Upper lobe of left lung (tissue), 5 donors: ENCODE data around the genes RADIL, MMD2 and SLC29A4.

- PRO-cap, 2 experiments = no peak in any of the 2 experiments
- RAMPAGE, long total RNA, 4 experiments = no peak in any of the 4 experiments
Measured at GRCh38 chr7:2860484-2861285, 16.6 kb upstream of the GNA12 start.

- PRO-cap, 2 experiments = peak in 1 of 2 experiments; most common plus-strand start chr7:2980594 (in 1)
- RAMPAGE, long total RNA, 4 experiments = start-site peak on the minus strand in 3 of 4 experiments, at chr7:2980554-2980661 at its widest, 6 to 32 reads per replicate
Measured at GRCh38 chr7:2980300-2981126, 63.2 kb downstream of the CARD11 start.

DNA sequence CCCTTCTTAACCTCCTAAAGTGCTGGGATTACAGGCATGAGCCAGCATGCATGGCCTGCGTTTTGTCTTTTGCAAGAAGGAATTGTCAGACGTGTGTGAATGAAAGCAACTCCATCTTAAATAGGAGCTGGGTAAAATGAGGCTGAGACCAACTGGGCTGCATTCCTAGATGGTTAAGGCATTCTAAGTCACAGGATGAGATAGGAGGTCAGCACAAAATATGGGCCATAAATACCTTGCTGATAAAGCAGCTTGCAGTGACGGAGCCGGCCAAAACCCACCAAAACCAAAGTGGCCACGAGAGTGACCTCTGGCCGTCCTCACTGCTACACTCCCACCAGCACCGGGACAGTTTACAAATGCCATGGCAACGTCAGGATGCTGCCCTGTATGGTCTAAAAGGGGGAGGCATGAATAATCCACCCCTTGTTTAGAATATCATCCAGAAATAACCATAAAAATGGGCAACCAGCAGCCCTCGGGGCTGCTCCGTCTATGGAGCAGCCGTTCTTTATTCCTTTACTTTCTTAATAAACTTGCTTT lies 41.2 kb upstream of the SDK1 start:
- PRO-cap, 2 experiments = no peak in any of the 2 experiments
- RAMPAGE, long total RNA, 4 experiments = no peak in any of the 4 experiments

- PRO-cap, 2 experiments = no peak in any of the 2 experiments
- RAMPAGE, long total RNA, 4 experiments = no peak in any of the 4 experiments
Measured at GRCh38 chr7:3301435-3301974, 453 bp downstream of the SDK1 start.

DNA sequence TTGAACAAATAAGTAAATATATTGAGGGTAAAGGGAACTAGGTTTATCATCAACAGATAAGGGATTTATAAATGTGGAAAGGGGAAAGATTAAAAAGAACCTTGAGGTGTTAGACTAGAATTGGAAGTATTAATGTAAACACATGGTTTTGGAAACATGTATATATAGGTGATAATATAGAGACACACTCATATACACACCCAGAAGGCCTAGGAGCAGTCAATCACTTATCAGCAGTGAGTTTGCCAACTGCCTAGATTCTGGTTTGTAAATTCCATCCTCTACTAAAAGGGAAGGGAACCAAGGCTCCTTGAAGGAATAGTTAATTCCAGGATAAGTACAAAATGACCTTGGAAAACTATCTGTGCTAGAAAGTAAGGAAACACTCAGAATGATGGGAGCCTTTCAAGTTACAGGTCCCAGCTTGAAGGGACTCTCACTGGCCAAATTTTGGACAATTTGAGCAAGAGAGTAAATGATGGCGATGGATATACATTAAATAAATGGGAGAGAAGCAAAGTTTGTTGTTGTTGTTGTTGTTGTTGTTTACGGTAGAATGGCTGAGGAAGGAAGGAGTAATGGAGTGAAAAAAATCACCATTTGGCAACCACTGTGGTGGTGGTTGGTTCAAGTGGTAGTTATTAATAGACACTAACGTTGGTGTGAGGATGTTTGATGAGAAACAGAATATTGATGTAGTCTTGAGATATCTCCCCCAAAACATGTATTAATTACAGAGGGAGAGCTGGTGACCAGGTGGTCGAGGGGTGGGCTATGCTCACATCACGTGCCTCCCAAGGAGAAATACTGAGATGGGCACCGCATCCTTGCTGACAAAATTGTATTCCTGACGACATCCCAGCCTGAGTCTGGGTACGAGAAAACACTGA lies 228.2 kb downstream of the SDK1 start:
- PRO-cap, 2 experiments = no peak in any of the 2 experiments
- RAMPAGE, long total RNA, 4 experiments = no peak in any of the 4 experiments

GRCh38 chr7:3558326-3558935 lies 257.4 kb downstream of the SDK1 start:
- PRO-cap, 2 experiments = no peak in any of the 2 experiments
- RAMPAGE, long total RNA, 4 experiments = no peak in any of the 4 experiments

- PRO-cap, 2 experiments = no peak in any of the 2 experiments
- RAMPAGE, long total RNA, 4 experiments = no peak in any of the 4 experiments
Measured at GRCh38 chr7:3618937-3619281, 317.9 kb downstream of the SDK1 start.

DNA sequence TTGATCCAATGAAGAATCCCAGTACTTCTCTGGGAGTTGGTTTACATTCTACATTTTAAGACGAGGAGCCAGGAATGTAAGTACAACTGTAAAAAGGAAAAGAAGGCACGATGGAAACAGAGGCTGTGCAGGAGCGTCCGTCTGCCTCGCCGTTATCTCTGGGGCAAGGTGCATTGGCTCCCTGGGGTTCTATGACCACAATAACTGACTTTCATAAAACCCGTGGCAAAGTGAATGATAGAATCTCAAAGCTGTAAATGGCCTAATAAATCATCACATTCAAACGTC lies 265.8 kb upstream of the FOXK1 start:
- PRO-cap, 2 experiments = no peak in any of the 2 experiments
- RAMPAGE, long total RNA, 4 experiments = no peak in any of the 4 experiments

- PRO-cap, 2 experiments = peak in 2 of 2 experiments; most common plus-strand start chr7:4883705 (in 1); most common minus-strand start chr7:4883649 (in 1)
- RAMPAGE, long total RNA, 4 experiments = start-site peak on the minus strand in 3 of 4 experiments, at chr7:4883639-4883696 at its widest, 23 to 79 reads per replicate
Measured at GRCh38 chr7:4882815-4883901, at the start of gene RADIL. Gene RADIL (minus strand): TSS chr7:4883716.

DNA sequence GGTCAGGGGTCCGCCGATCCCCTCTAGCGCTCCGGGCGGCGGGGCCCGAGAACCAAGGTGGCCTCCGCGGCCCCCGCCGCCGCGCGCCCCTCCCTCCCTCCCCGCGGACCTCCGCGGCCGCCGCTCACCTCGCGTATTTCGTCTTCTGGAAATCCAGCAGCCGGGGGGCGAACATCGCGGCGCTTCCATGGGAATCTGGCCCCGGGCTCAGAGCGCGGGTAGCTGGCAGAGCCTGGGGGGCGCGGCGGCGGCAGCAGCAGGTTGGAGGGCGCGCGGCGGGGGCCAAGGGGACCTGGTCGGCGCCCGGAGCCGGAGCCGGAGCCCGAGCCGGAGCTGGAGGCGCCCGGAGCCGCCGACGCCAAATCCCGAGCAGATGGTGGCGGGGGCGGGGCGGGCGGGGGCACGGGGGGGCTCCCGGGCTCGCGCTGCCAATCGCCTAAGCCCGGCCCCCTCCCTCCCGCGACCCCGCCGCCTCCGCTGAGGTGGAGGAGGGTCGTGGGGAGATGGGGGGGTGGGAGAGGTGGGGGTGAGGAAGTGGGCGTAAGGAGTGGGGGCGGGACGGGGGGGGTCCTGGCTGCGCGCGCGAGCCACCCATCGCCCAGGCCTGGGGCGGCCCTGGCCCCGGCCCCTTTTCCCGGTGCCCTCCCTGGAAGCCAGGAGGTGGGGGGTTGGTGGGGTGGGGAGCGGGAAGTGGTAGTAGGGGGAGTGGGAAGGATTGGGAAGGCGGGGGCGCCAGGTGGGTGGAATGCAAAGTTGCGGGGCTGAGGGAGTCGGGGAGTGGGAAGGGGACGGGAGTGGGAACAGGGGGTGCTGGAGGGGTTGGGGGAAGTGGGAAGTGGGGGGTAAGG lies at the start of gene MMD2:
Gene MMD2, minus strand, starts transcription at position 345 of the 848 bp plus-strand sequence.
- PRO-cap, 2 experiments = no peak in any of the 2 experiments
- RAMPAGE, long total RNA, 4 experiments = no peak in any of the 4 experiments

GRCh38 chr7:5211438-5212129 lies 21.6 kb downstream of the WIPI2 start:
- PRO-cap, 2 experiments = no peak in any of the 2 experiments
- RAMPAGE, long total RNA, 4 experiments = no peak in any of the 4 experiments

- PRO-cap, 2 experiments = no peak in any of the 2 experiments
- RAMPAGE, long total RNA, 4 experiments = no peak in any of the 4 experiments
Measured at GRCh38 chr7:5212973-5213273, 22.9 kb downstream of the WIPI2 start.

GRCh38 chr7:5217731-5218532 lies 27.9 kb downstream of the WIPI2 start:
- PRO-cap, 2 experiments = no peak in any of the 2 experiments
- RAMPAGE, long total RNA, 4 experiments = no peak in any of the 4 experiments

GRCh38 chr7:5218623-5219390 lies 28.8 kb downstream of the WIPI2 start:
- PRO-cap, 2 experiments = no peak in any of the 2 experiments
- RAMPAGE, long total RNA, 4 experiments = no peak in any of the 4 experiments

GRCh38 chr7:5225304-5226554 lies 35.7 kb downstream of the WIPI2 start:
- PRO-cap, 2 experiments = no peak in any of the 2 experiments
- RAMPAGE, long total RNA, 4 experiments = no peak in any of the 4 experiments

DNA sequence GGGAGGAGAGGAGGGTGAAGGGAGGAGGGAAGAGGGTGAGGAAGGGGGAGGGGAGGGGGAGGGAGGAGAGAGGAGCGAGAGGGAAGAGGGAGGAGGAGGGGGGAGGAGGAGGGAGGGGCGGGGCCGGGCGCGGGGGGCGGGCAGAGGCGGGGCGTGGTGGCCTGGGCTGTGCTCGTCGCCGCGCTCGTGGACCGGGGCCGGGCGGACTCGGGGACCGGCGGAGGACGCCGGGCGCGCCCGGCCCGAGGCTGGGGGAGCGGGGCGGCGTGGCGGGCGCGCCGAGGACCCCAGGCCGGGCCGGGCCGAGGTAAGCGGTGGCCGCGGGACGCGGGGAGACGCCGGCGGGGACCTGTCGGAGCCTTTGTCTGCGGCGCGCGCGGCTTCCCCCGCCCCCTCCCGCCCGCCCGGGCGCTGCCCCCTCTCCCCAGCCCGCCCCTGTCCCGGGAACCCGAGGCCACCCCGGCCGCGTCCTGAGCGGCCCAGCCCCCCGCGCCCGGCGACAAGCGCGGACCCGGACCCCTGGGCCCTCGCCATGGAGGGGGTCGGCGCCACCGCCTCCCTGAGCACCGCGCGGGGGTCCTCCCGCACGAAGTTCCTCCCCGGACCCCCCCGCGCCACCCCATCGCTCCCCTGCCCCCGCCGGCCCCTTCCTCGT lies at the start of gene SLC29A4:
Gene SLC29A4, plus strand, starts transcription at position 168 of the 655 bp plus-strand sequence.
- PRO-cap, 2 experiments = peak in 1 of 2 experiments; most common minus-strand start position 273 of the sequence (in 1)
- RAMPAGE, long total RNA, 4 experiments = no peak in any of the 4 experiments

DNA sequence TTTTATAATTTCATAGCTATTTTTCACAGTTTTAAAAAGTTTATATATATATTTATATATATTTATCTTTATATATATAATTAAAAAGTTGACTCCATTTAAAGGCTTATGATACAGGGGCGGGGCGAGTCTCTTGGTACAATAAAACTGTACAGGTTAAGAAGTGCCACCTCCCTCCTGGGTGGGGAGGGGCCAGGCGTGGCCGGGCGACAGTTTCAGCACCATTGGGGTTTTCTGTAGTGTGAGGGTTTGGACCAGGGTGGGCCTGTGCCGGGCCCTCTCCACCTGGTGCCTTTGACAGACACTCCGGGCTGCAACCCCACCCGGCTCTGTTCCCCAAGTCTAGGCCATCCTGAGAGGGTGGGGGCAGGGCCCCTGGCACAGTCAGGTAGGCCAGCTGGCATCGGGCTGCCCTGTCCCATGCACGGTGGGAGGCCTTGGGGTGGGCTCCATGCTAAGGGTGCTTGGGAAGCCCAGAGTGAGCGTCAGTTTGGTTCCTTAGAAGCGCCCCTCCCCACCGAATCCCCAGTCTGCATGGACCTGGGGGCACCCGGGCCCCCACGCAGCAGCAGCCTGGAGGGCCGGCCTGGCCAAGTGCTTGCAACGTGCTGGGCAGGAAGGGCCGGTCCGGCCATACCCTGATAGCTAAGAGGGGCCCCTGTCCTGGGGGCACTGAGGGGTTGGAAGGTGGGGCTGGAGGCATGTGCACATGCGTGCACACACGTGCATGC lies 24.6 kb downstream of the SLC29A4 start:
- PRO-cap, 2 experiments = no peak in any of the 2 experiments
- RAMPAGE, long total RNA, 4 experiments = no peak in any of the 4 experiments

- PRO-cap, 2 experiments = no peak in any of the 2 experiments
- RAMPAGE, long total RNA, 4 experiments = no peak in any of the 4 experiments
Measured at GRCh38 chr7:5328257-5328683, 45.5 kb downstream of the SLC29A4 start.

DNA sequence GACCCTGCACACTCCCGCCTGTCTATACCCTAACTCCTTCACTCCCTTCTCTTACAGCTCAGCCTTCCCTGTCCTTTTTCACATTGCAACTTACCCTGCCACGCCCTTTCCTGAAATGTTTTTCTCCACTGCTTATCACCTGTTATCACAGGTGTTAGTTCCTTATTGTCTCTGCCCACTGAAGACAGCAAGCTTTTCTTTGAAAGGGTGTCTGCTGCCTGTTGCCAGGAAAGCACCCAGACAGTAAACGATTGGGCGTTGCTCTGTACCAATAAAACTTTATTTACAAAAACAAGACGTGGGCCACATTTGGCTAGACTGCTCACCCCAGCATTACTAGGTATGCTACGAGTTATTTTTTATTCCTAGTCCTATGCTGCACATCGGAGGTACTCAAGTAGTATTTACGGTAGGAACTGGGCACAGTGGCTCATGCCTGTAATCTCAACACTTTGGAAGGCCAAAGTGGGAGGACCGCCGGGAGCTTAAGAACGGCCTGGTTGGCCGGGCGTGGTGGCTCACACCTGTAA lies 22.2 kb downstream of the TNRC18 start:
- PRO-cap, 2 experiments = no peak in any of the 2 experiments
- RAMPAGE, long total RNA, 4 experiments = no peak in any of the 4 experiments

GRCh38 chr7:5404450-5405033 lies 19.1 kb downstream of the TNRC18 start:
- PRO-cap, 2 experiments = no peak in any of the 2 experiments
- RAMPAGE, long total RNA, 4 experiments = no peak in any of the 4 experiments